Neural progenitor cell (in vitro differentiated cells): ENCODE measurements around a stretch of chr16.

- RAMPAGE, long total RNA, result no peak
Measured at GRCh38 chr16:84821709-84822962, 2.4 kb downstream of the CRISPLD2 start.

- RAMPAGE, long total RNA, result no peak
Measured at GRCh38 chr16:84834490-84834897, 14.7 kb downstream of the CRISPLD2 start.

- RAMPAGE, long total RNA, result no peak
Measured at GRCh38 chr16:84837681-84837979, 17.8 kb downstream of the CRISPLD2 start.

GRCh38 chr16:84843710-84844450 lies 24.1 kb downstream of the CRISPLD2 start:
- RAMPAGE, long total RNA, result no peak

DNA sequence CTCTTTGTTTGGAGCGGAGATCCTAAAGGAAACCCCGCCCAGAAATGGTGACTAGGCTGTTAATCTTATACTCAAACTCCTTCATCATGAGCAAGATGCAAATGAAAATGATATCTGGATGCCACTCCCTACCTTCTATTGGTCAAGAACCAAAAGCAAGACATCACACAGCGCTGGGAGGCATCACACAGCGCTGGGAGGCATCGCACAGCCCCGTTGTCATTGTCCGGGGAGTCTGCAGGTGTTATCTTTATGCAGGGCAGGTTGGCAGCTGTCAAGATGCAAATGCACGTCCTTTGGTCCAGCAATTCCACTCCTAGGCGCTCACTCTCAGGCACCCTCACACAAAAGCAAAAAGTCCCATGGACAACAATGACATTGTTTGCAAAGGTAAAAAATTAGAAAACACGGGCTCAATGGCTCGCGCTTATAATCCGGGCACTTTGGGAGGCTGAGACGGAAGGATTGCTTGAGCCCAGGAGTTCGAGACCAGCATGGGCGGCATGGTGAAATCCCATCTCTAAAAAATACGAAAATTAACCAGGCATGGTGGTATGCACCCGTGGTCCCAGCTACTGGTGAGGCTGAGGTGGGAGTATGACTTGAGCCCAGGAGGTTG lies 80.7 kb downstream of the CRISPLD2 start:
- RAMPAGE, long total RNA, result no peak

- RAMPAGE, long total RNA, result no peak
Measured at GRCh38 chr16:84988176-84989350, 22.8 kb downstream of the ZDHHC7 start.

DNA sequence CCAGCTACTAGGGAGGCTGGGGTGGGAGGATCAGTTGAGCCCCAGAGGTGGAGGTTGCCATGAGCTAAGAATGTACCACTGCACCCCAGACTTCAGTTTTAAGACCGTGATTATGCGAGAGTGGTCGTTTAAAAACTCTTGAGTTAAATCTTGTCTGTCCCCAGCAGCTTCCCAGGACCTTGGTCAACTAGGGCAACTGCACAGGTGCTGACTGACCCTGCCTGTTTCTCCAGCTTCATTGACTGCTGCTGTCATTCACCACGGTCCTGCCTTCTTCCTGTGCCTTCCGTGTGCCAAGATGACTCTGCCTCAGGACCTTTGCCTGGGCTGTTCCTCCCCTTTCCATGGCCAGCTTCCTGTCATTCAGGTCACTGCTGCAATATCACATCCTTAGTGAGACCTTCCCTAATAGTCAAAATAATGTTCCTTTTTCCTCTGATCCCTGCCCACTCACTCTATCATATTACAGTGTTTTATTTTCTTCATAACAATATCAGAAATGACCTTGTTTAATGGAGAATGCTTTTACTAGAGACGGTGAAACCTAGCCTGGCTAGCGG lies 3.9 kb downstream of the KIAA0513 start:
- RAMPAGE, long total RNA, result no peak

DNA sequence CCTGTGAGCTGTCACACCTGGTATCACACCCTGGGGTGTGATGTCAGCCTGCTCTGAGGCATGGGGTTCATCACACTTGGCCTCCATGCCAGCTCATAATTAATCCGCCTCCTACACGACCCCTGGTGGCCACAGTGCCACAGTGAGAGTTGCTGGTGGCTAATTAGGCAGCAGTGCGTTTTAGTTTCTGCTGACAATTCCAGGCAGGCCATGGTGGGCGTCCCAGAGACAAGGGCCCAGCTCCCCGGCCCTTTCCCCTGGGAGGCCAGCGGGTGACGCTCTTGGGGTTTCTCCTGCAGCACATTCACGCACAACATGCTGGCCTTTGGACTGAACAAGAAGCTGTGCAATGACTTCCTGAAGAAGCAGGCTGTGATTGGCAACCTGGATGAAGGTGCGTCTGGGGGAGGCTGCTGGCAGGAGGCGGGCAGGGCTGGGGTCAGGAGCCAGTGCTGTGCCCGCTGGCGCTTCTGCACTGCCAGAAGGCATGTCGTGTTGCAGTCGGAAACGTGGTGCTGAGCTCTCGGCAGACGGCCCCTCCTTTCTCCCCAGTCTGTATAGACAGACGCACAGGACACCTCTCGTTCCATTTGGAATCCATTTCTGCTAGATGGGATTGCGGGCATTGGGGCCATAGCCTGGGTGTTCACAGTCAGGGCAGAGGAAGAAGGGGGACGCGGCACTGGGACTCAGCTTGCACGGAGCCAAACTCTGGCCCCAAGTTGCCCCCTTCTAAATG lies 25.3 kb downstream of the CIBAR2 start:
- RAMPAGE, long total RNA, result no peak

- RAMPAGE, long total RNA, result no peak
Measured at GRCh38 chr16:85123746-85124403, 11.6 kb upstream of the CIBAR2 start.

- RAMPAGE, long total RNA, result no peak
Measured at GRCh38 chr16:85125421-85126024, 13.3 kb upstream of the CIBAR2 start.

DNA sequence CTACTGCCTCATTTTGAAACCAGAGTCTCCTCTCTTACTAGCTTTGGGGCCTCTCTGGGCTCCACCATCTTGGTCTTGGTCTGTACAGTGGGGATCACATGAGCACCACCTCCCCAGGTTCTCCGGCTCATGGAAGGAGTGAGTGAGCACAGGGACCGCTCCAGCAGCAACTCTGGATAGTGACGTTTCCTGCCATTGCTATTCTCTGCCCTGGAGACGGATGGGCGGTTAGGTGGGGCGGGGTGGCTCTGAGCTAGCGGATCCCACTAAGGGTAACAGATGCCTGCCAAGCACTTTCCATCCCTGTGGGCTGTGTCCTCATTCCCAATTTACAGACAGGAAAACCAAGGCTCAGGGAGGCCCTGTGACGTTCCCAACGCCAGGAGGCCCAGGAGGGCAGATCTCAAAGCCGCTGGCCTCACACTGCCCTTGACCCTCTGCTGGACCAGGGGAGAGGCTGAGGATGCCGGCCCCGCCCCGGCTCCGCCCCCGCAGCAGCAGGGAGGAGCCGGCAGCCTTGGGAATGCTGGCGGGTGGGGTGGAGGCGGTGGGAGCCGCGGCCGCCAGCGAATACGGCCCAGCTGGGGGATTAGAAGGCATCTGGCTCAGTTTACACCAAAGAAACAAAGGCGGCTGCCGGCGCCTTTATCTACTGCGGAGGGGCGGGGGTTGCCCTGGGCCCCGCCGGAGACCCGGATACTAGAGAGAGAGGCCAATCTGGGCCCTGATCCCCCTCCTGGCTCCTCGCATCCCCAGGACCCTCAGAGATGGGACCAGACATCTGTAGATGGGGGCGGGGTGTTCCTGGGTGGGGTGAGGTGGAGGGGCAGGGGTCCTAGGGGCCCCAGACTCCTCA lies 122.2 kb upstream of the CIBAR2 start:
- RAMPAGE, long total RNA, result no peak

- RAMPAGE, long total RNA, result no peak
Measured at GRCh38 chr16:85311037-85311635, 198.9 kb upstream of the CIBAR2 start.

GRCh38 chr16:85312609-85313503 lies 200.6 kb upstream of the CIBAR2 start:
- RAMPAGE, long total RNA, result no peak

DNA sequence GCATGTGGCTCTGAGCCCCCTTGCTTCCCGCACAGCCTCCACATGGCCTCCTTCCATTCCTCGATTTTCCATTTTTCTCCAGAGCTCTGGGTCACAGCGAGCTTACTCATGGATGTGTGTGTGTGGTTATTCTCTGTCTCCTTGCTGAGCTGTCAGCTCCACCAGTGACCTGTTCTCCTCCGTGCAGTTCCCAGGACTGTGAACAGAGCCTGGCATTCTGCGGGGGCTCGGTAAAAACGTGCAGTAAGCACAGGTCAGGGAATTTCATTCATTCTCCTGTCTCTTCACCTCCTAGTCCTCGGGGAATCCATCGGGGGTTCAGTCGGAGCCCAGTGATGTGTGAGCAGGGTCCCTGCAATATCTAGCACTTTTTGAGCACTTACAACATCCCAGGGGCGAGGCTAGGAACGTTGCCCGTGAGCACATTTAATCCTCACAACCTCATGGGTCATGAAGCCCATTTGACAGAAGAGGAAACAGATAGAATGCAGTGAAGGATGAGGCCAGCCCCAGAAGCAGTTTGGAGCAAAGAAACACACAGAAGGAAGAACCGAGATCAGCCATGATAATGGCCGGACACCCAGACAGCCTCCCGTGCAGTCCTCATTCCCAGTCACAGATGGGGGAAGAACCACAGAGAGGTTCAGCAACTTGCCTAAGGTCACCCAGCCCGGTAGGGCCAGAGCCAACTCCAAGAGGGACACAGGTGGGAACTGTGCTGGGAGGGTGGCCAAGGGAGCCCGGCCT lies 183.2 kb upstream of the GSE1 start:
- RAMPAGE, long total RNA, result no peak

DNA sequence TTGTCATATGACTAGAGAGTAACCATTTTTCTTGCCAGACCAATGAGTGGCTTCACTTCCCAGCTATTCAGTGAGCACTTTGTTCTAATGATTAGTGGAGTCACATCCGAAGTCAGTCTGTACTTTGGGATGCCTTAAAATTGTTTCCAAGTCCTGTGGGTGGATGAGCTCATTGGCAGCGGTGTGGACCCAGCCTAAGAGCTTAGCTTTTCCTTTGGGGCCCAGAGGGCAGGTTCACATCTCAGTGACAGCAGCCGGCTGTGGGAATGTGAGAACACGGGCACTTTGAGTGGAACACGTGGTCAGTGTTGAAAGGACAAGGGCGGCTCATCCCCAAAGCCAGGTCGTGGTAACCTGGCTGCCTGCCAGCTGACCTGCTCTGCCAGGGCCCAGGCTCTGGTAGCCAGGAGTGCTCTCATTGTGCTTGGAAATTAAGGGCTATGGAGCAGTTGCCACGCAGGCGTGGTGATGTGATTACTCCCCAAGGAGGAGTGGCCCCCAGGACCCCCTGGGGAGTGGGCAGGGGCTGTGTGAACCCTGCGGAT lies 147.2 kb upstream of the GSE1 start:
- RAMPAGE, long total RNA, result no peak

DNA sequence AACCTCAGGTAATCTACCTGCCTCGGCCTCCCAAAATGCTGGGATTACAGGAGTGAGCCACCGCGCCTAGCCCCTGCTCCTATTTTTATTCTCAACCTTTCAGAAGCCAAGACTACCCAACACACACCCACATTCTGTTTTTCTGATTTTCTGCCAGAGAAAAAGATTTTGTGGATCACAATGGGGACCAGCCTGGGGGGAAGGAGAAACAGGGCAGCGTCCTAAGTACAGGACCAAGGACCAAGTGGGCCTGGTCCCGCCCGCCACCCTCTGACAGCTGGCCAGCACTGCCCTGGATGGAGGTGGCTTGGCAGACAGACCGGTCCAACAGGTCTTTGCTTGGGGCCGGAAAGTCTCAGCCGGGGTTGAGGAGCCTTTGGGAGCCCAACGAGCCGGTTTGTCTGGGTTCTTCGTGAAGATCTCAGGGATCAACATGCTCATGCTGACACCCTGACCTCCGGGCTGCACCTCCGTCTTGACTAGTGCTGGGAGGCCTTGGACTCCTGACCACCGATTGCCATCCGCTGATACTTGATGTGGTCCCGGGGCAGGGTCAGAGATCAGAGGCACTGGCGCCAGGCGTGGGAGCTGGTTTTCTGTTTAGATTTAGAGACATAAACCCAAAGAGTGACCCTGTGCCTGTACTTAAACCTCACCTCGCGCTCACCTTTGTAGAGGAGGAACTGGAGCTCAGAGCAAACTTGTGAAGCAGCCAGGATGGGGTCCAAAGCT lies 92.3 kb upstream of the GSE1 start:
- RAMPAGE, long total RNA, result no peak

- RAMPAGE, long total RNA, result no peak
Measured at GRCh38 chr16:85523071-85523961, 89.8 kb upstream of the GSE1 start.

- RAMPAGE, long total RNA, result no peak
Measured at GRCh38 chr16:85523962-85524840, 88.9 kb upstream of the GSE1 start.

DNA sequence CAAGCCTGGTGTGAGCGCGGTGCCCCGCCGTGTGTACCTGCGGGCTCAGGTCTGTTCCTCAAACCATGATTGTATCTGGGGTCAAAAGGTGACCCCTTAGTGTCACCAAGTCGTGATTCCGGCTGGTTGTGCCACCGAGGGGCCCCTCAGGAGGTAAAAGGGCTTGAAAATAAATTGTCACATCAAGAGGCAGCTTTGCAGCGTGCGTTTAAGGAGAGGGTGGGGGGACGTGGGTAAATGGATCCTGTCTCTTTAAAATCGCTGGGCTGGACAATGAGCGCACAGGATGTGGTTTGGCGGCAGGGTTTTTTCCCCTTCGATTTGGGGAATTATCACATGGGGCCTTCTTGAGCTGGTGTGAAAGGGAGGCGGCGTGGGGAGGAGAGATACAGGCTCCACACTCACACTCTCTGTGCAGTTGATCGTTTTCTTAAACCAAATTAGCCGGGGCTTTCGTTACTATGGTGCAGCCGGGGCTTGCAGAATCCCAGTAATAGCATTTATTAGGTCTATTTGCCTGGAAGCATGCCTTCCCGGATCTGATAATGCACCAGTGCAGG lies 59.1 kb upstream of the GSE1 start:
- RAMPAGE, long total RNA, result no peak

- RAMPAGE, long total RNA, result no peak
Measured at GRCh38 chr16:85561177-85561625, 51.9 kb upstream of the GSE1 start.